Temporal lobe (tissue), 2 donors: ENCODE measurements around the genes NTNG2, BARHL1, SPACA9 and GTF3C5.

DNA sequence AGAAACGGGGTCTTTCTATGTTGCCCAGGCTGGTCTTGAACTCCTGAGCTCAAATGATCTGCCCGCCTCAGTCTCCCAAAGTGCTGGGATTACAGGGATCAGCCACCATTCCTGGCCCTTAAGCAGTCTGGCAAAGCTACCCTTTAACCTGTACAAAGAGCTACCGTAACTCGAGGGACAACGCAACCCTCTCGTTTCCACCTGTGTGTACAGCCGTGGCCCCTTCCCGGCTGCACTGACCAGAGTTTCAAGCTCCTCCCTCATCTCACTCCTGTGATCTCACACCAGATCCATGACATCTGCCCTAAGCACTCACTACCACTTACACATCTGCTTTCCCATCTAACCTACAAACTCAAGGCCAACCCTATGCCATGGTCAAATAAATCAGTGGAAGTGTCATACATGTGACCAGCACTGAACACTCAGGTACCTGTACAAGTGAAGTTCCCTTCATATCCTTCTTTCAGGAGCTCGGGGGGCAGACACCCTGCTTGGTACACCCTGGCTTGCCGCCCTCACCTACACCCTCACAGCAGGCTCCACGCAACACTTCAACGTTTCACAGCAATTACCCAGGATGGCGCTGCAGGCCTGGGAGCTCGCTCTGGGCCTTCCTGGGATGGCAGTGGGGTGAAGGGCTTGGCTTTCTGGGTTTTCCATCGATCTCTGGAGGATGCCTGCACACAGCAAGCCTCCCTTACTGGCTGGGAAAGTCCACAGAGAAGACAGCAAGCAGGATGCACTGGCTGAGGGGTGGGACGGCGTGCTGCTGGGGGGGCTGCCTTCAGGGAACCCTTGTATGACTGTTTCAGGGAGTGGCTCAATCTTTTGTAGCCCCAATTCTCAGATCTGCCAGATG lies 61.7 kb downstream of the PRRT1B start:
- RAMPAGE, long total RNA, result no peak

DNA sequence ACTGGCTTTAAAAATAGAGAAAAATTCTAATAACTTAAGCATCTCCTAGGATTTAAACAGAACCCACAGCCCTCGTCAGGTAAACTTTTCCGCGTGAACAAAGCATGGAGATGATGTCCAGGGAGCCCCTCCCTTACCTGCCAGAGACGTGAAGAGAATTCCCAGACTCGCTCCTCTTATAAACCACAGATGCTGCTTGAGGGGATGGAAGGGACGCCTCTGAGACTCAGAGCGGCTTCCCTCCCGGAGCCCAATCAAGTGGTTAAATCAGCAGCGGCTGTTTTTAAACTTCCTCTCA lies 71.9 kb downstream of the RAPGEF1 start:
- RAMPAGE, long total RNA, result no peak

GRCh38 chr9:131669860-131670952 lies 69.7 kb downstream of the RAPGEF1 start:
- RAMPAGE, long total RNA, result no peak

DNA sequence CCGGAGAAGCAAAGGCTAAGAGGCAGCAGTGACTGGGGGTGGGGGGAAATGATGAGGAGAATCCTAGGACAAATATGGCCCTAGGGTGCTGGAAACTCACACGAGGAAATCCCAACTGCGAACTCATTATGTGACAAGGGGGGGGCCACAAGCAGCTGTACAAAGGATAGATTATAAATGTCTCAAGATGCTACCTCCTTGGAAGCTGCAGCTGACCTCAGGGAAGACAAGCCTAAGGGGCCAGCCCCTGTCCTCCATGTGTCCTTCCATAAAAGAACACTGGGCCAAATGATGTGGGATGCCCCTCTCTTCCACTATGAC lies 60.9 kb downstream of the RAPGEF1 start:
- RAMPAGE, long total RNA, result no peak

DNA sequence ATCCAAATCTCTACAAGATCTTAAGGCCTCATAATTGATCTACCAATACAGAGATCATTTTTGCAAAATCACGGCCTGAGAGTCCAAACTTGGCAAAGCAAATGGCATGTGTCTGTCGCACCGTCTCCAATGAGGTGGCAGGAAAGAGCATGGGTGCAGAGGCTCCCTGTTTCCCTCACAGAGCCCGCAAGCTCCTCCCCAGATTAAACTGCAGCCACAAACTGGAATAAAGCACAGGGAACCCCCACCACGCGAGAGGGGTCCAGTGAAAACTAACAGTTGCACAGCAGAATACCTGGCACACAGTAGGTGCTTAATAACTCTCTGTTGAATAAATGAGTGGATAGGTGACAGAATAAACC lies 27.9 kb downstream of the RAPGEF1 start:
- RAMPAGE, long total RNA, result no peak

GRCh38 chr9:131719229-131719596 lies 20.7 kb downstream of the RAPGEF1 start:
- RAMPAGE, long total RNA, result no peak

DNA sequence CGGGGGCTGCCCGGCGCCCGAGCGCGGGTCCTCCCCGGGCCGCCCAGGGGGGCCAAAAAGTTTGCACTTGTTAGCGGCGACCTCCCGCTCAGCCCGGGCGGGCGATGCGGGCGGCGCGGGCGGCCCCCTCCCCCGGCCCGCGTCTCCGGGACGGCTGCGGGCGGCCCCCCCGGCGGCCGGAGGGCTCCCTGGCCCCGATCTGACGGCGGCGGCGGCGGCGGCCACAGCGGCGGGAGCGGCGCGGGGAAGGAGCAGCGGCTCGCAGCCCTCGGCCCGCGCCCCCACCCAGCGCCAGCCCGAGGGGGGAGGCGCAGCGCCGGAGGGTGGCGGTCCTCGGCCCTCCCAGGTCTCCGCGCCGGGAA lies at the start of gene NTNG2:
NTNG2 (plus strand) TSS at position 197 of the 362 bp plus-strand sequence.
- RAMPAGE, long total RNA, result no peak

- RAMPAGE, long total RNA, result no peak
Observed at GRCh38 chr9:132245140-132245505, 83.3 kb downstream of the NTNG2 start.

- RAMPAGE, long total RNA, result no peak
Observed at GRCh38 chr9:132582338-132582766, at the start of gene BARHL1. Gene BARHL1 (plus strand): TSS chr9:132582606.

DNA sequence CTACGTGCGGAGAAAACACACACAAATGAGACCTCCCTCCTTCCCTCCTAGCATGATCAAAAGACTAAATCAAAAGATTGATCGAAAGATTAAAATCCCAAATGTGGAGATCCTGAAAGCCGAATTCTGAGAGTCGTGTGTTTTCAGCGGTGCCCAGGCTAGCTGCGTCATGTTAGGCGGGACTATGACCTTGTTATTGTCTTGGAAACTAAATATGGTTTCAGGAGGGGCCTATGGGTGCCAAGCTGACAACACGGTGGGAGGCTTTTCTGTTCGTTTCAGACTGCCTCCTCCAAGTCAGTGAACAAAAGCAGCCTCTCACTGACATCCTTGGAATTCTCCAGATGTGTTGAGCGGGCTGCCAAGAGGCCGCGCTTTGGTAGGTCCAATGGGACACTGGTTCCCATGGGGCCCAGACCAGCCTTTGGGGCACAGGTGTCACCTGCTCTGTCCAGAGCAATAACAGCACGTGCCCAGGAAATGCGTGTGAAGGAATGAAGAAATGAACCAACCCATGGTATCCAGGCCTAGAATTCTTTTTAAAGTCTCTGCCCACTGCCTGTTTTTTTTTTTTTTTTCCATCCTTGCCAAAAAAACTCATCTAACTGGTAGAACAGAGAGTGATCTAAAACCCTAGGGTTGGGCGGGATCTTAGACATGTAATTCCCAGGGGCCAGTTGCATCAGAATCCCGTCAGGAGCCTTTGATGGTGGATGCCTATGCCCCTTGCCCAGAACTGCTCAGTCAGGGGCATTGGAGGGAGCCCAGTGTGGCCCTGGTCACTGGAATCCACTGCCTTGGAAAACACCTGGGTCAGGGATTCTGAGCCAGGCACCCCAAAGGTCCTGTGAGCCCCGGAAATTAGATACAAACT lies 59.8 kb downstream of the GTF3C4 start:
- RAMPAGE, long total RNA, result no peak

DNA sequence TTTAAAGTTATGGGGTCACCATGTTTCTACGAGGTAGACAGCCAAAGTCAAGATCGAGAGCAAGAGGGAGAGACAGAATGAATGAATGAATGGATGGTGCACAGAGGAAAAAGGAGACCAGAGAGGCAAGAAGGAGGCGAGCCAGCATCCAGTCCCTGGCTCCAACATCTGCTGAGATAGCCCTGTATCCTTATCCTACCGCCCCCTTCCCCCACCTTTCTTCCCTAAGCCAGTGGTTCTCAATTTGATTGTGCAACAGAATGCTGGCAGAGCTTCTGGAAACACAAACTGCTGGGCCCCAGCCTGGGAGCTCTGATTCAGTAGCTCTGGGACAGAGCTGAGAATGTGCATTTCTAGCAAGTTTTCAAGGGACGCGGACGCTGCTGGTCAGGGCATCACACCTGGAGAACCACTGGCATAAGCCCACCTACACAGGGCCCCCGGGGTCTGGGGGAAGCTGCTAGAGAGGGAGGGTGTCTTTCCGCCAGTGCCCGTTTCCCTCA lies 21.1 kb downstream of the AK8 start:
- RAMPAGE, long total RNA, result no peak

DNA sequence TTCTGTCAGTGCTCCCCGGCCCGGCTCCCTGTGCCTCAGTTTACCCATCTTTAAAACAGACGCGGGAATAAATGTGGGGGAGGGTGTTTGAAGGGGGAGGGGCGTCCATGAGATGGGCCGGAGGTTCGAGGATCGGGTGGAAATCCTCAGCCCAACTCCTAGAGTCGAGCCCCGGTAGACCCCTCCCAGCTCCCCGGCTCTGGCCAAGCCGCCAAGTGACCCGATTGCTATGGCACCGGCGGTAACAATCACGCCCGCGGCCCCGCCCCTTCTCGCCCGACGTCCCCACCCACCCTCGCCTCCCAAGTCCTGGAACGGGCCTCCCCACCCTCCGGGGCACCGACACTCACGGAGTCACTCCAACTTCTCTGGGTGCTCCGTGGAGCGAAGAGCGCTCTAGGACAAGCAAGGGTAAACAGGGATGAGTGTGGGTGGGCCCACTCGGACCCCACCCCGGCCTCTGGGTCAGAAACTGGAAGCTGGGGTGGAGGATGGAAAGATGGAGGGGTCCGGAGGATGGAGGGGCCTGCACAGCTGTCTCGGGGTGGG lies at the start of gene SPACA9:
SPACA9 (plus strand) TSS at position 295 of the 549 bp plus-strand sequence.
- RAMPAGE, long total RNA, result no peak

DNA sequence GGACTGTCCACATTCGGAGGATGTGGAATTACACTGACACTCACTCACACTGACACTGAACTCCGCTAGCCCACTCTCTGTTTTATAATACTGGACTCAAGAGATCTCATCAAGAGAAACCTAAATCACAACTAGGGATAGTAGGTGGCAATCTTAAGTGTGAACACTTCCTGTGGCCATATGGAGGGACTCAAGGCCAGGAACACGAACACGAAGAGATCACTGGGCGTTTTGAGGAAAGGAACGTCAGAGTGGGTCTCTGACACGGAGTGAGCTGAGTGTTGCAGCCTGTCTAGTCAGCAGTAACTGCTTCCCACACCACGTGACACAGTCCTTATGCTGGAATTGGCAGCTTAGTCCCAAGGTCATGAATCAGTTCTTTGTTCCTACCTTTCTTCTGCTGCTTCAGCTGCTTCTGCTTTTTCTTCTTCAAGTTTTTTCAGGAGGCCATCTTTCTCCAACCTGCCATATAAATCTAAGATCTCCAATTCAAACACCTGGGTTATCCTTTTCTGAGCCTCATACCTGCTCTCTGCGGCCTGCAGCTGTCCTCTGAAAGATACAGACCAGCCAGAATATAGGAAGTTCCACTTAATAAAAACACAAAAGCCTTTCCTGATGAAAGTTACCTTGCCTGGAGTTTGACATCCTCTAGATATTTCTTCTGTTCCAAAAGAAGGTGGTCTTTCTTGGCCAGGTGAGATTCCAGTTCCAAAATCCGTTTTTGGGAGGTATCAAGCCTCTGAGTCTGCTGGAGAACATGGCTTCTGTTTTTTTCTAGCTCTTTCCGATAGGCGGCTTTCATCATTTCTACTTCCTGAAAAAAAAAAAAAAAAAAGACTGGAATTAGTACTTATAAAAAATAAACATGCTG lies 18.3 kb downstream of the SPACA9 start:
- RAMPAGE, long total RNA, result no peak

DNA sequence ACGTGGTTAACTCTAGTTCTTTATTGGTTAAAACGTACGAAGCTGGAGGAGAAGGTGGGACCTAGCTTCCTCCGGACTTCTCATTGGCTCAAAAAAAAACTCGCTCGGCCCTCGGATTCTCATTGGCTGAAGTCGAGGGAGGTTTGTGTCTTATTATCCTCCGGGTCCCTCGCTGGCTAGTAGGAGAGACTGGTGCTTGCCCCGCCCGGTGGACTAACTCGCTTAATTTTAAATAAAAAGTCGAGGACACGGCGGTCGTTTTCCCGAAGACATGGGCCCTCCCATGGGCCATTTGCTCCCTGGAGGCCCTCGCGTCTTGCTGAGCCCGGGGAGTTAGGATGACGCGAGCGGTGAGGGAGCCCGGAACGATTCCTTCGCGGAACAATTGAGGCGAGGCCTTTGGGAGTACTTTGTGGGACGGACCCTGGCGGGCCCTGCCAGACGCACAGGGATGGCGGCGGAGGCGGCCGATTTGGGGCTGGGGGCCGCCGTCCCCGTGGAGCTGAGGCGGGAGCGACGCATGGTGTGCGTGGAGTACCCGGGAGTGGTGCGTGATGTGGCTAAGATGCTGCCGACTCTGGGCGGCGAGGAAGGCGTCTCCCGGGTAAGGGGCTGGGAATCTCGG lies at the start of gene GTF3C5:
GTF3C5 (plus strand) TSS at position 437 of the 625 bp plus-strand sequence.
- RAMPAGE, long total RNA, result no peak

DNA sequence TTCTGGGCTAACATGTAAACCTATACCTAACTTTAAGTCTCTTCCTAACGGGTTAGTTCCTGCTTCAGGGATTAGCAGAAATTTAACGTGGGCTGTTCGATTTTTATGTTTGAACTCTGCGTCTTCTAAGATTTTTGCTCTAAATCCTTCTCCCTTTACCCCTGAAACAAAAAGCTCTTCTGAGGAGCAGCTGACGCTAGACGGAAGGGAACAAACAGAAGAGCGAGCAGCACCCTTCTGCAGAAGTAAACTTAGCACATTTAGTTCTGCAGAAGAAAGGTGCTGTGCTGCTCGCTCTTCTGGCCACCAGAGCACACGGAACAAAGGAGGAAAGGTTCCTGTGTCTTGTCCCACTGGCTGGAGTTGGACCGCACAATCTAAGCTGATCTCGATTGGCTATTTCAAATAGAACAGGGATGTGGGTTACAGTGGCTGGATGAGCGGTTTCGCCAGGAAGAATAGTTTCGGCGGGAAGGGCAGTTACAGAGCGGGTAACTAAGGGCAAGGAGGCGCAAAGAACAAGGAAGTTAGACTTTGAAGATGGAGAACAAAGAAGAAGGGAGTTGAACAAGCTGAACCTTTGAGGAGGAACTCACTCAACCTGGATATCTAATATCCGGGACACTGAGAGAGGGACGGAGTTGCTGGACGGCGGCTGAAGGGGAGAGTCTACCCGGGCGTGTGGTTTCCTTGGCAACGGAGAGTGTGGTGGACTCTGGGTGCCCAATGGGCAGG lies 7.0 kb downstream of the GTF3C5 start:
- RAMPAGE, long total RNA, result no peak

- RAMPAGE, long total RNA, result no peak
Observed at GRCh38 chr9:133117204-133118506, 3.4 kb downstream of the RALGDS start.

DNA sequence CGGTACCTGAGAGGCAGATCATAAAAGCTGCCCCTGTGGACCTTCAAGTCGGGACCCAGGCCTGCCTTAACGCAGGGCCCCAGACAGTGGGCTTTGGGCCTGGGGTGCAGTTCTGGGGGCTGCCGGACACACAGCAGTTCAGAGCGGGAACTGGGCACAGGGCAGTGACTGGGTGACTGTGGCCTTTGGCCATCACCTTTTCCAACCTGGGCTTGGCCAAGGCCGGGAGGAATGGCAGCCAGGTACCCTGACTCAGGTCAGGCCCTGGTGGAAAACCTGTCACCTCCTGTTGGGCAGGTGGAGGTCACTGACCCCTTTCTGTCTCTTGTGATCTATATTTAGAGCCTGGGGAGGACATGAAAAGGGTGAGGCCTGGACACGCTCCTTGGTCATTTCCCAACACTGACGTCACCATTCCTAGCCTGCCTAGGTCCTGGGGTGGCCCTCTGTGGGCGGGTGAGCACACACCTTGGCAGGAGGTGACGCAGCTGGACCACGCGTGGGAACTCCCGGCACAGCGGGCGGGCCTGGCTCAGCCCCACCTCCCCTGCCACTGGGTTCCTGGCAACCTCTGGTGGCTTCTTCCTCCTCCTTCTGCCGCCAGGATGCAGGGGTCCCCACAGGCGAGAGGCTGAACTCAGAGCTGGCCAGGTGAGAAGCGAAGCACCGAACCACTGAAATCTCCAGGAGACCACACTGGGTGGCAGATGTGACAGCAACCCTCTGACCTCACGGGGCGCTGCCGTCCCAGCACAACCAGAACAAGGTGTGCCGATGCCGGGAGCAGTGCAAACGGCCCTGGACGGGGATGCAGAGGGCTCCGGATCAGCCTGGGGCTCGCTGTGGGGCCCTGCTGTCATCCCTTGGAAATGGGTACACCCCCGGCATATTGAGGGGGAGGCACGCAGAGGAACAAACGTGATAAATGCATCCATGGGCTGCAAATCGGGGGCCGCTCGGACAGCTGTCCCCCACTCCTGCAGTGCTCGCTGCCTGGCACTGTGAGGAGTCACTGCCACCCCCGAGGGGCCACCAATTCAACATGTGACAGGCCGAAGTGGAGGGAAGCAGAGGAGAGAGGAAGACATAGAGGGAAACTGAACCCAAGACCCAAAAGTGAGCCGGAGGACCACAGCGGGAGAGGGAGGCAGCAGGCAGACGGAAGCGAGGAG lies 6.5 kb upstream of the RALGDS start:
- RAMPAGE, long total RNA, result no peak

- RAMPAGE, long total RNA, result no peak
Observed at GRCh38 chr9:133130465-133131544, 9.8 kb upstream of the RALGDS start.

DNA sequence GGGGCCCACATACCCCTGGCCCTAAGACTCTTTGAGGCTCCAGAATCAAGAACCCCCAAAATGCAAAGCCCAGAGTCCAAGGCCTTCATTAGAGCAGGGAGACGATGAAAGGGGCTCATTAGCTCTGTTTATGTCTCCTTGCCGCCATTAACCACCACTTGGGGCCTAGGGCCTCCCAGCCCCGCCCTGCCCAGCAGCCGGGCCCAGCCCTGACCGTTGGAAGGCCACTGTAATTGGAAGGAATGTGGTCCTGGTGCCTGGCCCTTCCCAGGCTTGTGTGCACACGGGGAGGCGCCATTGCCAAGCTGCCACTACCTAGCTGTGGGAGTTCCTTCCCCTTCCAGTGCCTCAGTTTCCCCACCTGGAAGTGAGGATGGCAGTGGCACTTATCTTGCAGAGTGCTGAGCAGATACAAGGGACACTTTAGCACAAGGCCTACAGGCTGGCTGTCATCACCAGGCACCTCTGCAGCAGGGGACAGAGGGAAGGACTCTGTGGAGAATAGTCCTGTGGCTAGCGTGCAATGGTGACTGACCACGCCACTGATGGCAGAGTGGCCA lies 21.0 kb downstream of the GBGT1 start:
- RAMPAGE, long total RNA, result no peak

- RAMPAGE, long total RNA, result no peak
Observed at GRCh38 chr9:133148317-133148450, 15.5 kb downstream of the GBGT1 start.